Jurkat, Clone E6-1 (cell line): ENCODE data around the gene CDH2.

DNA sequence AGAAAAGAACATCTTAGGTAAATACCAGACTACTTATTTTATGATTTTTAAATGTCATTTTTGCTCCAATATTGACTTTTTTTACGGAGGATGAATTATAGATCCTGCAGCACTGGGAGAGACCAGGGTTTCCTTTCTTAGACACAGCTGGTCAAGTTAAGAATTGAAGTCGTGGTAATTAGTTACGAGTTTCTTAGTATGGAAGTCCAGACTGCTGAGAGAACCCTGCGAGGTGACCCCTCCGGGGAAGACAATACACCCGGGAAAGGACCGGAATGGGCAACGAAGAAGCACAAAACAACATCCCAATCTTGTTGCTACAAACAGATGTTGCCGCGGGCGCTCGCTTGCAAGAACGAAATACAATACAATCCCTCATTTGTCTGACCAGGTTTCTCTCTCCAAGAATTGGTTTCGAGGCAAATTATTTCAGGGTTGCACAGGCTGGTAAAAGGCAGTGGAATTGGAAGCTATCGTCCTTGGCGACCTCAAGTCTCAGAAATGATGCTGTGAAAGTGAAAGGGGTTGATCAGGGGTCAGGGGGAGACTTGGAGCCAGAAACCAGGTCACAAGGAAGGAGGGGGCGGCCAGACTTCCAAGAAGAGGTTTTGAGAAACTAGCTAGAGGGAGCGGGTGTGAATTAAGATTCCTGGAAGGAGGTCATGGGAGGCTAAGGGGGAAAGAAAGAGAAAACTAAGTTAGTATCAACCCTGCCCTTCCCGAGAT, 401.8 kb downstream of the HRH4 start:
- RRBS = no CpG with 5 or more reads among the region's 19 CpGs

DNA sequence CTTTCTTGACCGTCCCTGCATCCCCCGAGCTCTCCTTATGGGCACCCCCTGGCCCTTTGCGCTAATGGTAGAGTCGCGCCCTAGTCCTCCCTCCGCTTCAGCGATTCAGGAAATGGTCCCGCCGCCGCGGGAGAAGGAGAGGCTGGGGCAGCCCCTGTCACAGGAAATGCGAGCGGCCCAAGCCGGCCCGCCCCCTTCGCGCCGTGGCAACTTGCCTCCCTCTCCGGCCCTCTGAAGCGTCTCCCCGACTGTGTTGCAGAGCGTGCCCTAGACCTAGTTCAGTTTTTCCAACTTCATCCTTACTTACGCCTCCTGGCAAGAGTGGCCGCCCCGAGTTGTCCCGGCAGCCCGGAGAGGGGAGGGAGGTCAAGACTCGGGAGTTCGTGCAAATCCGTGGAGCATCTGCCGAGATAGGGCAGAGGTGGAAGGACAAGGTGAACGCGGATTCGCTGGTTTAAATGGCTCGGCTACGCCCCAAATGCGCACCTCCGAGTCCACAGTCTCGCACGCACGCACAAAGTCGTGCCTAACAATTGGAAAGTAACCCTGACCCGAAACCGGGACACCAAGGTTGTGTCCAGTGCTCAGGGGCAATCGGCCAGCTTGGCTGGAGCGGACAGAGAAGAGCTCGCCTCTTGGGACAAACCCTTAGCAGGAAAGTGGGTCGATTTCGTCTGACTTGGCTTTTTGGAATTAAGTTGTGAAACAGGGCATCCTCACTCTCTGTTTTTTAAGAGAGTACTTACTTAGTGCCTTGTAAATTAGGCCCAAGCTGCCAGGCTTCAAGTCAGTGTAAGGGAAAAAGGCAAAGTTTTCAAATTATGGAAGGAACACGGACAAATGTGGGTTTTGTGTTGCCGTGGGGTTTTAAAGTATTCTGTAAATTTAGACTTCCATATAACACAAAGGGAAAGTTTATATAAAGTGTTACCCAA, 643 bp upstream of the SS18 start:
- RRBS = under 1% methylated on average over 6 of the region's 51 CpGs

- RRBS = no CpG with 5 or more reads among the region's 7 CpGs
These were observed 106.9 kb upstream of the KCTD1 start for GRCh38 chr18:26655262-26655644.

GRCh38 chr18:26741602-26742096, 123.9 kb downstream of the AQP4 start:
- RRBS = no CpG with 5 or more reads among the region's 5 CpGs

GRCh38 chr18:27984940-27985338, 192.0 kb downstream of the CDH2 start:
- RRBS = no CpG with 5 or more reads among the region's 6 CpGs

DNA sequence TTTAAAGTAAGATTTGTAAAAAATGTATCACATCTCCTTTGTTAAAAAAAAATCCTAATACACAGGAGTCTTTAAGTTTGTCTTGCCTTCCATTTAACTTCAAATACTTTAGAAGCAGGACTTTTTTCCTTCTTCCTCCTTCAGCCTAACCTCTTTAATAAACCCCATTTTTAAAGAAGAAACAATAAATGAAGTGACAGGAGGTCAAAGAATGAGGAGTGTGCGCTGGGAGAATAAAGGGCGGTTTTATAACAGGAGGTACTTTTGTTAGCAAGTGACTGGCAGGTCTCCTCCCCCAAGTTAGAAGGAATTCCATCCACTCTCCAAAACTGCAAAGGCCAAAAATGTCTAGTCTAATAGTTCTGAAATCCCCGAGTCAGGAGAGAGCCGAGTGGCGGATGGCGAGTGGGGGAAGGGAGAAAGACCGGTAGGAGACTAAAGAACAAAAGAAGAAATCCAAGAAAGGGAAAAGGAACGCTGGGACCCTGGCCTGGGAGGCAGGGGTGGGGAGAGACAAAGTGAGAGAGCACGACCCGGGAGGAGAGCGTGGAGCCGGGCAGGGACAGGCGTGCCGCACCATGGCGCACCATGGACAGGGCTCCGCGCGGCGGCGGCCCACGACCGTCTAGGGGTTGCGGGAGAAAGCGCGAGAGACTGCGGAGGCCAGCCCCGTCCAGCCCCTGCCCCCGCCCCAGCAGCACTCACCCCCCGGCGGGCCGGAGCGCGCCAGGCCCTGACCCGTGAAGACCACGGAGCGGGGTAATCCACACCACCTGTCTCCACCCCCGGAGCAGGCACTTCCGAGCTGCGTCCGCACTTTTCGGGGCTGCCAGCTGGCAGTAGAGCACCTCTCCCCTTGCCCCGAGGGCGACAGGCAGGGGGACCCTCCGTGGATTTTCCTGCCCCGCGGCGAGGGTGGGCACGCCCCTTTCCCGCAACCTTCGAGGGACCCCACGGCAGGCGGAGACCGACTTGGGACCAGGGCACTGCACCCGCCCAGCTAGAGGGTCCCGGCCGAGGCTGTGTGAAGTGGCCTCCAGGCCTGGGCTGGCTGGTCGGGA, 1.7 kb downstream of the CDH2 start:
- RRBS = 70% methylated on average over 7 of the region's 57 CpGs

DNA sequence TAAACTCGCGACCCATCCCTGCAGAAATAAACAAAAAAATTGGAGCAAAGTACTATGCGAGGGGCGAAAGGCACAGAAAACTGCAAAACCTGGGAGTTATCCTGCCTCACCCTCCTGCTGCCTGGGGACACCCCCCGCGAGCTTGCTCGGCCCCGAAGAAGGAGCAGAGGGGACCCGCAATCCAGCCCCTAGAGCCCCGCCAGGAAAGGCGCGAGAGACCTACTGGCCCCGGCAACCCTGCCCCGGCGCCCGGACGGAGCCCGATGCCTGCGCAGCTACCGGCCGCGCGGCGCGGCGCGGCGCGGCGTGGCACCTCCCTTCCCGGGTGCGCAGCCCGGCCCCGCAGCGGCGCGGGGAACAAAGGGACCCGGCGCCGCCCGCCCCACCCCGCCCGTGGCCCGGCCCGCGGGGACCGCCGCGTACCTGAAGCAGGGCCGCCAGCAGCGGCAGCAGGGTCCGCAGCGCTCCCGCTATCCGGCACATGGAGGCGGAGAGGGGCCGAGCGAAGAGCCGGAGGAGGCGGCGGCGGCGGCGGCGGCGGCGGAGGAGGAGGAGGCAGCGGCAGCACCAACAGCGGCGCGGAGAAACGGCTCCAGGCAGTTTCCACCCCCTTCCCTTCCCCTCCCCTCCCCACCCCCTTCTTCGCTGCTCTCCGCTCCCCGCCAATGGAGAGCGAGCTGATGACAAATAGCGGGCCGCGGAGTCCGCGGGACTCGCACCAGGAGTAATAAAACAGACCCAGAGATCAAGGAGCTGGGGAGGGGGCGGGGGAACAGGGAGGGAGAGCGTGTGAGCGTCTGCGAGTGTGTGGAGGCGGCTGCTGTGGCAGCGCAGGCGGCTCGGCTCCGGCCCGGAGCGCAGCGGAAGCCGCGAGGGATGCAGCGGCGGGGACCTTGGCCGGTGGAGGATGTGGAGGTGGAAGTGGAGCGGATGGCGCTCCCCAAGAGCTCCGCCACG, at the start of gene CDH2:
TSS of gene CDH2 (minus strand) at position 591 of the 957 bp plus-strand sequence.
- RRBS = 2% methylated on average over 37 of the region's 103 CpGs

GRCh38 chr18:29660732-29661123, 1381.8 kb downstream of the DSC3 start:
- RRBS = no CpG with 5 or more reads among the region's 2 CpGs

GRCh38 chr18:31030800-31031331, 11.7 kb downstream of the DSC3 start:
- RRBS = no CpG with 5 or more reads among the region's 4 CpGs

DNA sequence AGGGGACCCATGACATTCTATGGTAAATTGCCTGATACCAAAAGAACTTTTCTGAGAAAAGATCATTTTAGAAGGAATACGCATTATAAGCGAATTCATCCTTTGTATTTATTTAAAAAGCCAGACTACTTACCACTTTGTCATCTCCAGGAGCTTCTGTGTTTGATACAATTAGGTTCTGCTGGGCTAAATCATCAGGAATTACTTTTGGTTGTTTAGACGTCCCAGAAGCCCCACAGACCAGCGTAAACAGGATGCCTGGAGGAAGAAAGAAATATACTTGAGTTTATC, 28.0 kb upstream of the DSC3 start:
- RRBS = no CpG with 5 or more reads among the region's 4 CpGs

- RRBS = no CpG with 5 or more reads among the region's 11 CpGs
These were observed 44.2 kb upstream of the DSC1 start for GRCh38 chr18:31206778-31207364.

- RRBS = no CpG with 5 or more reads among the region's 3 CpGs
These were observed 71.2 kb upstream of the DSC1 start for GRCh38 chr18:31233809-31234338.

DNA sequence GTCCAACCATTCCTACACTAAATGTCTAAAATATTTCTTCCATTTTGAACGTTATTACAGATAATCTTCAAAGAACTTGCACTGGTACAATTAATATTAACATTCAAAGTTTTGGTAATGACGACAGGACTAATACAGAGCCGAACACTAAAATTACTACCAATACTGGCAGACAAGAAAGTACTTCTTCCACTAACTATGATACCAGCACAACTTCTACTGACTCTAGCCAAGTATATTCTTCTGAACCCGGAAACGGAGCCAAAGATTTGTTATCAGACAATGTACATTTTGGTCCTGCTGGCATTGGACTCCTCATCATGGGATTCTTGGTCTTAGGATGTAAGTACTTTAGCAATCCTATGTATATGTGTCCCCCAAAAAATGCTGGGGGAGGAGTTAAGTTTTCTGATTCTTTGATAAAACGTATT, 21.7 kb downstream of the DSG1 start:
- RRBS = no CpG with 5 or more reads among the region's 6 CpGs

DNA sequence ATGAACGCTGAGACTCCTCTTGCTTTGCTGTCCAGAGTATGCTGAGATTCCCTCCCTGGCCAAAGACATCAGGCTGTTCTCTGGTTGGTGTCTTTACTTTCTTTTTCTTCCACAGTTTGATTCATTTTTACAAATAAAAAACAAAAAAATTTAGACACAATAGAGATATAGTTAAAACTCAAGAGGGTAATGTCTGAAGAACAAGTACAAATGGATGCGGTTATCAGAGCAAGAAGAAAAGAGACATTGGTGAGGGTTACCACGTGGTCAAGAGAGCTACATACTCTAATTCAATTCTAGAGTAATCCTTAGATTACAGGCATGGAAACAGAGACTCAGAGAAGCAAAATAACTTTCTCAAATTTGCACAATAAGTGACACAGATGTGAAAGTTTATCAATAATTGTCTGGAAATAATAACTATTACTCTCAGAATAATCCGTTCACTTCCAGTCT, 17.9 kb upstream of the DSG2 start:
- RRBS = no CpG with 5 or more reads among the region's 4 CpGs

DNA sequence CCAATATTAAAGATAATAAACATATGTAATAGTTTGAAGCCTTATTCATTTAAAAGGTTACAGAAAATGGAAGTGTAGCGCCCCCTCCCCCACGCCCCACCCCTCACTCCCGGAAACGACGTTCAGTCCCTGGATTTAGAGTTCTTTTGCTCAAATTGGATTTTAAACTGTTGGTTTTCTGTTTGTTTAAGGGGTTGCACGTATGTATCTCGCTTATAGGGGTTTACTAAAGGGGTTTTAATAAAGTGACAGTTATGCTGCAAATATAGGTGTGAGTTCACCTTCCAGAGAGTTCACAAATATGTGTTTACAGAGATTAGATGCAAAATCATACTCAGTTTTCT, 904 bp downstream of the DSG2 start:
- RRBS = no CpG with 5 or more reads among the region's 7 CpGs

DNA sequence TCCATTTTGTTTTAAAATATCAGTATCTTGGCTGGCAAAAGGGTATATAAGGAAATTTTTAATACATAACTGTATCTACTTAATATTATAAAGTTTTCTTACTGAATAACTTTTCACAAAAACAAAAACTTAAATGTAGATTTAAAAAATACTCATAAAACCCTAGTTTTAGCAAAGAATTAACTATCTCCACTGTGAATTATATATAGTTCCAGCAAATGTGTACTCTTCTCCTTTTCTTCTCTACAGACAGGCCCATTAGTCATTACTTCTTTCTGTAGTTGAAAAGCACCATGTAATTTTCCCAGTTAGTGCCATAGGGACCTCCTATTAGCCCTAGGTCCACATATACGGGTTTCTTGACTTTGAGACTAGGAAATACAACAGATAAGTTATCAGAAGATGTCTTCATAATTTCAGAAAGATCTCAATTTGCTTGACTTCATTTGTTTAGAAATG, 31.0 kb downstream of the TTR start:
- RRBS = no CpG with 5 or more reads among the region's 1 CpG

DNA sequence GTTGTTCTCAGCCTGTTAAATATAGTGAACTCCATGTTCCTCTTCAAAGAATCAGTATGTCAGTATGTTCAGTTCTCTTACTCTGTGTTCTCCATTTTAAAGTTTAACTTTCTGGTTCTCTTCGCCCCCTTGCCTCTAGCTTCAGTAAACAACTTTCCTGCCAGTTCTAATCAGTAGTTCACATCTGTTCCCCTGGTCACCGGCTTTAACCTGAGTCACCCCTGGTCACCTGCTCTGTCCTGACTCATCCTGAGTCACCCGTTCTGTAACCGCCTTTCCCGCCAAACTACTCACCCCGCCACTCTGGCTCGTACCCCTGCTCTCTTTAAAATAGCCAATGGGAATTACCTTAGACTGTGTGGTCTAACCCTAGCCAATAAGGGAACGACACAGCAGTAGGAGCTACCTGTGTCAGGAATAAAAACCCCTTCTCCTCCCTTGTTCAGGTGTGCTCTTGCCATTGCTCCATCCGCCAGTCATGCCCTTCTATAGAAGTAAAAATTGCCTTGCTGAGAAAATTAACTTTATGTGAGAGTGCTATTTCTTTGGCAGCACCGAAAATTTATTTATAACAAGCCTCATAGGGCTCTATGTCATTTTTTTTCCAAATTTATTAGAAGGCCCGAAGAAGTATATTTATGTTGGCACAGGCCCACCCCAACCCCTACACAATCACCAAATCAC, 21.7 kb downstream of the SLC25A52 start:
- RRBS = no CpG with 5 or more reads among the region's 11 CpGs

DNA sequence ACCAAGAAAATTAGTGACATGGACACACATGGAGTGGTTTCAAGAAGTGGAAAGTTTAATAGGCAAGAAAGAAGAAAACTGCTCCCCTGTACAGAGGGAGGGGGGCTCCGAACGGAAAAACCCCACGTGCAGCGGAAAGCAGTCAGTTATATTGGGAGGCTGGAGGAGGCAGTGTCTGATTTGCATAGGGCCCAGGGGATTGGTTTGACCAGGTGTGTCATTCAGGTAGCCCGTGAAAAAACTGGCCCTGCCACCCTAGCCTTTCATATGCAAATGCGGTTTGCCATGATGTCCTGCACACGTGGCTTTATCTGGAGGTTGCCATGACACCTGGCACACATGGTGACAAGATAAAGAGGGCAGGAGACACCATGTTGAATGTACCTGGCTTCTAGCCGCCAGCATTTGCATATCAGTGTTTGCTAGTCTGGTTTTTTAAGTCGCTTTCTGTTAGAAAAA, 20.5 kb downstream of the SLC25A52 start:
- RRBS = no CpG with 5 or more reads among the region's 9 CpGs

GRCh38 chr18:32049849-32050108, 31.2 kb downstream of the RNF125 start:
- RRBS = no CpG with 5 or more reads among the region's 1 CpG

DNA sequence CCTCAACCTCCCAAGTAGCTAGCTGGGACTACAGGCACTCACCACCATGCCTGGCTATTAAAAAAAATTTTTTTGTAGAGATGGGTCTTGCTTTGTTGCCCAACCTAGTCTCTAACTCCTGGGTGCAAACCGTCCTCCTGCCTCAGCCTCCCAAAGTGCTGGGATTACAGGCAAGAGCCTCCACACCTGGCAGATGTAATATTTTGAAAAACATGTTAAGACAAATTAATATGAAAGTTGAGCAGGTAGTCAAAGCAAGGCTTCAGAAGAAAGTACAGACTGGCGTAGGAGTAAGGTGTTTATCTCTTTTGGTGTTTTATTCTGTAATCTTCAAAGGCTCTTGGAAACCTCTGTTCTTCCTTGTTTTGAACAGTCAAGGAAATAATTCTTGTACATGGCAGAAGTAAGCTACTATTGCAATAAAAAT, 5.2 kb downstream of the RNF138 start:
- RRBS = no CpG with 5 or more reads among the region's 2 CpGs